ENCODE measurements around a stretch of chr11.

GRCh38 chr11:2208738-2209157 is 37.1 kb upstream of the TH start:
- PRO-cap = no peak

GRCh38 chr11:2300935-2301706 is 597 bp downstream of the C11orf21 start:
- PRO-cap = no peak

GRCh38 chr11:2314861-2315929 is 13.4 kb downstream of the TSPAN32 start:
- PRO-cap = no peak

DNA sequence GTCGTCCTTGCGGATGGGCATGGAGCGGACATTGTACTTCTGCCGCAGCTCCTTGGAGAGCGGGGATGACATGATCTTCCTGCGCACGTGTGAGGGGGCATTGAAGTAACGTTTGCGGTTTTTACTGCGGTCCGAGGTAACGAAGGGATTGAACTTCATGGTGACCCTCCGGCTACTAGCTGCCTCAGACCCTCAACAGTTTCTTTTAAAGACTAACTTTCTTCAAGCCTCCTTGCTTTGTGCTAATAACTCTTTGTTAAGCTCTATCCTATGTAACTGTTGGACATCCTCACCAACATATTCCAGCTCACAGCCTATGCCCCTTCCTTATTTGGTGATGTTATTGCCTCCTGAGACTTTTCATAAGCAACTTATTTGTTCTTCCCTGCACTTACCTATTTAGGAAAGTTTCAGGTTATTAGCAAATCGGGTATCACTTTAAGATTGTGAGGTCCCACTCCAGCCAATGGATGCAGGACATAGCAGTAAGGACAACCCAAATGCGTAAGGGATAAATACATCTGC is 33.8 kb downstream of the TSPAN32 start:
- PRO-cap = no peak

DNA sequence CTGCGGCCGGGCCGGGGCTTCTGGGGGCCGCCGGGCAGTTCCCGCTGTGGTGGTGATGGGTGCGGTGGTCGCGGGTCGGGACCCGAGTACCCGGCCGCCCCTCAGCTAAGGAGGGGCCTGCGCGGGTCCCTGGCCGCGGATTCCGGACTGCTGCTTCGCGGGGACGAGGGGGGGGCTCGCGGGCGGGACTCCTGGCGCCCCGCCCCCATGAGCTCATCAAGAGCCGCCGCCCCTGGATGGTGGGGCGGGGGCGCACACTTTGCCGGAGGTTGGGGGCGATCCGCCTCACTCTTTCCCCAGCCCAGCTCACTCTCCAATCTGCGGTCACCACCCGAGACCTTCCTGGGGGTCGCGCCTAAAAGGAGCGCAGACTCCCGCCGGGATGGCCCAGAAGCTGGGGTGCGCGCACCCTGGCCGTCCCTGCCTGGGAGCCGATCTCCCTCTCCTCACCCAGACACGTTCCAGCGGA is 773 bp downstream of the CD81 start:
- PRO-cap = bidirectional peak, plus-strand start at position 288 of the sequence, minus-strand start at position 149 of the sequence

DNA sequence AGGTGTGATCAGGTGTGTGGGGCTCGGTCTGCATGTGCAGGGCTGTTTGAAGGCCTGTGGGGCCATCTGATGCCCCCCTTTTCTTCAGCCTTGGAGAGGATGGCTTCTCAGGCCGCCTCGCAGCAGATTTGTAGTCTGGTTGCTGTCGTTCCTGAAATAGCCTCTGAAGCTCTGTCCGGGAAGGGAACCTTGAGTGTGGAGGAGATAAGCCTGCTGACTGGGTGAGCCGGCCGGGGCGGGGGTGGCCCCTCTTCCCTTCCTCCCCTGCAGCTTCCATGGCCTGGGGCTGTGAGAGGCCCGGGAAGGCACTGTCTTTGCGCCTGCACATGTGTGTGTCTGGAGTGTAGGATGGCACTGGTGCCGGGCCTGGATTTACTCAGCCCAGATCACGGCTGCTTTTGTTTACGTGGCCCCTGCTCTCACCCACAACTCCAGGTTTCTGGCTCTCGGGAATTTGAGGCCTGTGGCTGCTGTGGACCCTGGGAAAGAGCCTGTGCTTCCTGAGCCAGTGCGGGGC is 16.4 kb downstream of the KCNQ1 start:
- PRO-cap = no peak

DNA sequence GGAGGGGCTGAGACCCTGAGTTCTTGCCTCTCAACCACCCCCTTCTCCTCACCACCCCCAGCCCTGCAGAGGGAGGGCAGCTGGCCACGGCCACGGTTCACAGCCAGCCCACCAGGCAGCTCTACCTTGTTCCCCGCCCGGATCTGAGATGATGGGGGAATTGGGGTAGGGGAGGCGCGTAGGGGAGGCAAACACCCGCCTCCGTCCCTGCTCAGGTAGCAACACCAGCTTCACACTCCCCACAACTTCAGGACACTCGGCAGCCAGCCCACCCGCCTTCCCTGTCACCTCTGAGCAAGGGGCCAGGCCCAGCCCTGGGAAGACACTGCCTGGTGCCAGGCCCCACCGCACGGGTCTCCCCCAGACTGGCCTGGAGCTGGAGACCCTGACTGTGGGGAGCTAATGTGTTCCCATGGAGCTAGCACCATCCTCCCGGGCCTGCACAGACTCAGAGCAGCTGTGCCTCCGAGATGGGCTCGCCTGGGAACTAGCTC is 109.4 kb downstream of the CDKN1C start:
- PRO-cap = no peak

DNA sequence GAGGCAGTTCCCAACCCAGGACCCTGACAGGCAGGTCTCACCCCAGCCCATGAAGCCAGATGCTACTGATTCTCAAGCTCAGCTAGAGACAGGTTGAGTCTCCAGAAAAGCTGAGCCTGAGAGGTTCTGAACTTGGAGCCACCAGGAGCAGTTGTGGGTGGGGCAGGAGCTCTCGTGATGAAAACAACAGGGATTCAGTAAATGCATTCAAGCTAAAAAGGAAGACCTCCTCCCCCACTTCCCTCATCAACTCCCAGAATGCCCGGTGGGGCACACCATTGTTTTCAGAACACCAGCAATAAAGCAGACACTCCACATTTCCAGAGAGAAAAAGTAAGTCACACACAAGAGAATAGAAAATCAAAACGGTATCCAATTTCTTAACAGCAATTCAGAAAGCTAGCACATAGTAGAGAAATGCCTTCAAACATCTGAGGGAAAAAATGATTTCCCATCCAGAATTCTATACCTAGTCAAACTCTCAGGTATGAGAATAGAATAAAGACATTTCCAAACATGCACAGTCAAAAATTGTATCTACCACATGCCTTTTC is 56.9 kb downstream of the CDKN1C start:
- PRO-cap = no peak

DNA sequence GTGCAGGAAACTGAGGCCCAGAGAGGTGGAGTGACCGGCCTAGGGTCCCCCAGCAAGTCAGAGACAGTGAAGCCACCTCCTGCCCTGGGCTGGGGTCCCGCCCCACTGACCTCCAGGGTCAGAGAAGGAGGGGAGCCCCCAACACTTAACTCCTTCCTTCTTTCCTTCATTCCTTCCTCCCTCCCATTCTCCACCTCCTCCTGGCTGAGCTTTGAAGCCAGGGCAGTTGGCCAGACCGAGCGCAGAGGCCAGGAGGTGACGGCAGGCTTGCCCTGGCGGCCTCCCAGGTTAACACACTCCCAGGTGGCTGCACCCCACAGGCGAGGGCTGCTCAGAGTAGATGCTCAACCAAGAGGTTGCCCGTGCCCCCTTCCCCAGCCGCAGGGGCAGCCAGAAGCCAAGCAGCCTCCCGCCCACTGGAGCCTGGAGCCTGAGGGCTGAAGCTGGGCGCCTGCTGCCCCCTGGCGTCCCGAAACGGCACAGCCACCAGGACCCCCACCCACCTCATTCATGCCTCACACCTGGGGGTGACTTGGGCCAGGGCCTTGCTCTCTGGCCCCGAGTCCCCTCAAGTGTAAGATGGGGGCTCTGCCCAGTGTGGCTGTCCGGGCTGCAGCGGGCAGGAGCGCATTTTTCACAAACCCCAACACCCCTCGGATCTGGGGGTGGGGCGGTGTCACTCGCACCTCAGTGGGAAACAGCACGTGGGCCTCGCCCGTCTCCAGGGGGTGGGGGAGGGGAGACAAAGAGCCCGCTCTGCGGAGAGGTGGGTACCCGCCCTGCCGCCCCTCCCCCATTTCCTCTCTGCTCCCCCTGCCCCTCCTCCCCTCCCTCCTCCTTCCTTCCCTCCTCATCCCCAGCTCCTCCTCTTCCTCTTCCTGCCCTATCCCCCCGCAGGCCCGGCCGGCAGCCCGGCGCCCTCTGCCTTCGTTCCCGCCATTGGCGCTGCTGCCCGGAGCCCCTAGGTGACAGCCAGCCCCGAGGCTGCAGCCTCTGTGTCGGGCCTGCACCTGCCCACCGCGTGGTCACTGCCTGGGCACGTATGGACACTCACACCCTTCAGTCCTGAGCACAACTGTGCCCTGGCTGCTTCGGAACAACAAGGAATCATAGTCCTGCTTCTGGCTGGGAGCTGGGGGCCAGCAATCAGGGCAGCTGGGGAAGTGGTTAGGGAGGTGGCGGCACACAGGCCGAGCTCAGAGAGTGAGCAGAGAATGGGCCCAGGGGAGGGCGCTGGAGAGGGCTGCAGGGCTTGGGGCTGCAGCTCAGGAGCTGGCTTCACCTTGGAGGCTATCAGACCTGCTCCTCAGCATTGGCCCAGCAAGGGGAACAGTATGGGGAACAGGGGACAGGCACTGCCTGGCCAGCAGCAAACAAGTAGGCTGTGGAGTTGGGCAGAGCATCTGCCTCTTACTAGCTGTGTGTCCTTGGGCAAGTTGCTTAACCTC is 6.7 kb upstream of the CDKN1C start:
- PRO-cap = unidirectional peak, plus-strand start at position 225 of the sequence; bidirectional peak, plus-strand start at position 507 of the sequence, minus-strand start at position 418 of the sequence; bidirectional peak, plus-strand start at position 886 of the sequence, minus-strand start at position 806 of the sequence; unidirectional peak, minus-strand start at position 1,079 of the sequence

DNA sequence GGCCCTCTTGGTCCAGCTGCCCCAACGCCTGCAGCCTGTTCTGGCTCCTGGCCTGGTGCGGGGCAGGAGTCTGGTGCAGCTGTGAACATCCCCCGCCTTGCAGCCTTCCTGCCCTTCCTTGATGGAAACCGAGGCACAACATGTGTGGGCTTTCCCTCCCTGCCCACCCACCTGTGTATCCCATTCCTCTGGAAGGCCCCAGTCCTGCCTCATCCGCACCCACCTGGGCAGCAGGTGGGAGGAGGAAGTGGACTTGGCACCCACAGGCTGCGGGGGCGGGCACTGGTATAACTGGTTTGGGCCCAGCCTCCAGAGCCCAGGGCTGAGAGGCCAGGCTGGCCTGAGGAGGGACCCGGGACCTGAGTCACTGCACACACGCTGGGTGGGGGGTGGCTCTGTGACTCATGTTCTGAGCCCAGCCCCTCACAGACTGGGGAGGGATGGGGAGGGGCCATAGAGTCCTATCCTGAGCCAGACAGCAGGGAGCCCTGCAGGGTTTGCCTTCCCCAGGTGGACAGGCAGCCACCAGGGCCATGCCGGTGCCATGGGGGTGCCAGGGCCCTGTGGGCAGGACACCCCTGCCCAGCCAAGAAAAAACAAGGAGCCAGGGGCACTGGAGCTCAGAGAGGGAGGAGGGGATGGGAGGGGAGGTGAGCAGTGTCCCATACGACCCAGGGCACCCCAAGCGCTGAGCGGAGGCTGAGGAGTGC is 10.4 kb downstream of the SLC22A18 start:
- PRO-cap = no peak

GRCh38 chr11:2940129-2941088 is 11.2 kb upstream of the PHLDA2 start:
- PRO-cap = no peak

DNA sequence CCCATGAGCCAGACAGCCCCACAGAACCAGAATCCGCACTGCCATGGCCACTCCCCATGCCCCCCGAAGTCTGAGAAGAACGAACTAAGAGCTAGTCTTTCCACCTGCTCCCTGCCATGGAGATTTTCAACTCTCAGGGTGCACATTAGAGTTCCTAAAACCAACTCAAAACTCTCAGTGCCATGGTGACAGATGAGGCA is 24.1 kb downstream of the NAP1L4 start:
- PRO-cap = no peak

- PRO-cap = no peak
These were observed 30.5 kb upstream of the NAP1L4 start for GRCh38 chr11:3022266-3023432.

DNA sequence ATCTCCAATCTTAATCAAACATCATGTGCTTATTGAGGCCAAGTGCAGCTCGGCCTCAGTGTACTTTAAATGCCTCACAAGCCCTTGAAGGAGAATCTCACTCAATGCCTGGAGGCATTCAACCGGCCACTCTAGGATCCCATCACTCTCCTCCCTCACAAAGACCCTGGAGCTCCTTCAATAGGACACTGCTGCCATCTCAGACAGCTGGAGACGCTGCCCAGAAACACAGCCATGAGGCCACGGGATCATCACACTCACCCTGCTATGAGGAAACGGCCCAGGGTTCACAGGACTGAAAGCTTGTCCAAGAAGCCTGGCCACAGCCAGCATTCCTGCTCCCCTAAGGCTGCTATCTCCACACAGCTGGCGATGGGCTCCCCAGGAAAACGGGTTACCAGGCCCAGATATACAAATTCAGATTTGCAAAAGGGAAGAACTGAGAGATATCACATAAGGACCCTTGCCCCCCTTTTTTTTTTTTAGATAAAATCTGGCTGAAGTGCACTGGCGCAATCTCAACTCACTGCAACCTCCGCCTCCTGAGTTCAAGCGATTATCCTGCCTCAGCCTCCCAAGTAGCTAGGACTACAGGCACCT is 13.2 kb downstream of the CARS1 start:
- PRO-cap = no peak

DNA sequence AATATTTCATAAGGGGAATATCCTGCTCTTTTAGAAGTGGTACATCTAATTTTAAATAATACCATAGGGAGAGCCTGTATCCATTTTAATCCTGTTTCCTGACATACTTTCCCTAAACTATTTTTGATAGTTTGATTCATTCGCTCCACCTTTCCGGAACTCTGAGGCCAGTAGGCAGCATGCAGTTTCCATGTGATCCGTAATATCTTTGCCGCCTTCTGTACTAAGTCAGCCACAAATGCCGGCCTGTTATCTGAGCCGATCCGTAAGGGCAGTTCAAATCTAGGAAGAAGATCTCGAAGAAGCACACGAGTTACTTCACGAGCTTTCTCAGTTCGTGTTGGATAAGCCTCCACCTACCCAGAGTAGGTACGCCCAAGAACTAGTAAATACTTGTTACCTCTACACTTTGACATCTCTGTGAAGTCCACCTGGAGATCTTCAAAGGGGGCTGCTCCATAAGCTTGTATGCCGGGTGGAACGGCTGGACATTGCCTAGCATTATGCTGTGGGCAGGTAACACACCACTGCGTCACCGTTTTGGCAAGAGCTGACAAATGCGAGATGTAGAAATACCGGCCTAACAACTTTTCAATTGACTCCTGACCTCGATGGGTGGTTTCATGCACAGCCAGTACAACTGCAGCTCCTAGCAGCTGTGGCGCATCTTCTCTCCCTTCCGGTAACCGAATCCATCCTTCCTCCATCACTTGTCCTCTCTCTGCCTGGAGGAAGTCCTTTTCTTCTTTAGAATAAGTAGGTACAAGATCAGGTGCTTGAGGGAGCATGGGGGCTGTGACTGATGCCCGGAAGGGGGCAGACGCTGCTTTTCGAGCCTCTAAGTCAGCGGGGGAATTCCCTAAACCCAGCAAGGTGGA is 97.8 kb upstream of the ZNF195 start:
- PRO-cap = no peak

DNA sequence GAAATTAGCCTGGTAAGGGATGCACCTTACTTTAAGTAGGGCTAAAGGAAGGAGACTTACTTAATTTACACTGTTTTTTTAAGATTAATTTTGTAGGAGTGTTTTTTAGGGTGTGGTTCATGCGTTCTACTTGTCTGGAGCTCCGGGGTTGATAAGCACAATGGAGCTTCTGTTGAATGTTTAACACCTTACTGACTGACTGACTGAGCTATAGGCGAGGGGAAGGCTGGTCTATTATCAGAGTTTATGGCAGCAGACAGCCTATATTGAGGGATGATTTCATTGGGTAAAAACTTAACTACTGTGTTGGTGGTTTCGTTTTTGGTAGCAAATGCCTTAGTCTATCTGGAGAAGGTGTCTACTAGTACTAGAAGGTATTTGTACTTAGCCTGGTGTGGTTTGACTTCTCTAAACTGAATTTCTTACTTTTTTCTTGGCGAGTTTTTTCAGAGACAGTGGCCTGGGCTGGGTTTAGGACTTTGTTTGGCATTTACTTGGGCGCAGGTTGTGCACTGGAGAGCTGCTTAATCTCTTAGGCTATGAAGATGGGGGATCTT is 130.3 kb downstream of the ART5 start:
- PRO-cap = no peak

DNA sequence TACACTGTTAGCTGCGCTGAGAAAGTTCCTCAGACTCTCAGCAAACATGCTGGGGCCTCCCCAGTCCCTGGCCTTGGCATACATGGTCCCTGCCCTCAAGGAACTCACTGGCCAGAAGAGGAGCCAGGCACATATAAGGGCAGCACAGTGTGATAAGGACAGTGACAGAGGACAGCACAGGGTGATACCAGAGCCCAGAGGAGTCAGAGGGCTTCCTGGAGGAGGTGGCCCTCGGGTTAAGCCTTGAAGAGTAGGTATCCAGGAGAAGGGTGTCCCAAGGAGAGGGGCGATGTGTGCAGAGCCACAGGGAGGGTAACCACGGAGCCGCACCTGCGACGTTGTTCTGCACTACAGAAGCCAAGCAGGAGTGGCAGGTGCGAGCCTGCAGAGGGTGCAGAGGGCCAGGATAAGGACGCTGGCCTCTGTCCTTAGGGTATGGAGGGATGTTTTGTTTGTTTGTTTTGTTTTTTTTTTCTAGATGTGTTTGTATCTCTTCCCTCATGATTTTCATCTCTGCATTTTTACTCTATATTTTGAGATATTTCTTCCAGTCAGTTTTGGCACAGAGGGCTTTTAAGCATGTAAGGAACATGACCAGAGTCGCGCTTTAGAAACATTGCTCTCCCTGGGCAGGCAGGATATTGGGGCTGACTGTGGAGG is 802 bp downstream of the ART1 start:
- PRO-cap = no peak

- PRO-cap = no peak
These were observed 49.7 kb downstream of the NUP98 start for GRCh38 chr11:3747426-3748191.

- PRO-cap = no peak
These were observed 4.6 kb upstream of the NUP98 start for GRCh38 chr11:3802028-3802342.

GRCh38 chr11:3877675-3878120 is 22.2 kb downstream of the STIM1 start:
- PRO-cap = no peak

Measured in neural crest cell (in vitro differentiated cells).